H7 (cell line): ENCODE data around the genes ZC2HC1B and SHPRH.

- RAMPAGE, long total RNA: no peak
These were observed 36.6 kb downstream of the AIG1 start for GRCh38 chr6:143097153-143097879.

GRCh38 chr6:143107382-143107797 lies 46.7 kb downstream of the AIG1 start:
- RAMPAGE, long total RNA: no peak

DNA sequence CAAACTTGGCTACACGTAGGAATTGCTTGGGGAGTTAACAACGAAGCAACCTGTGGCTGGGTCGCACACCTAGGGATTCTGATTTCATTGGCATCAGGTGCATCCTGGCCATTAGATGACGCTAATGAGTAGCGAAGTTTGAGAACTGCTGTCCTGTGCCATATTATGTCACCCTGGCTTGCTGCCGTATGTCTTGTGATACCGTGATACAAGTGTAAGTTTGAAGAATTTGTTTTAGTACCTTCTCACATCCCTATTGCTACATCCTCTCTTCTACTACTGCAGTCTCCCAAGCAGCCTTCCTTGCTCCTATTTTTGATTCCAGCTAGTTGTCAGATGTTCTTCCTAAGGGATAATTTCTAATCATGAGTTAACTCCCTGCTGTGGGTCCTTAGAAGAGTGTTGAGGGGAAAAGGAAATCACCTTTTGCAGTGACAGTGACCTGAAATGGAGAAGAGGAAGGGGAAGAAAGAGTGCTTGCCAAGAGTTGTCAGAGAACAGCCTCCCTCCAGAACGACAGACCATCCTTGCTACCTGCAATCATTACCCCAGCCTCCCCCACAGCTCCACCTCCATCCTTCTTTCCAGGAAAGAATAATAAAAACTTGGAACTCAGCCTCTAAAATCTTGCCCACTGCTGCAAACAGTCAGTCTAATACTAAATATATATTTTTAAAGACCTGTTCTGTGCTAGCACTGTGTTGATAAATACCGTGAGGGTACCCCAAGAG lies 28.5 kb upstream of the FUCA2 start:
- RAMPAGE, long total RNA: no peak

GRCh38 chr6:143543288-143543723 lies 31.8 kb upstream of the FUCA2 start:
- RAMPAGE, long total RNA: no peak

DNA sequence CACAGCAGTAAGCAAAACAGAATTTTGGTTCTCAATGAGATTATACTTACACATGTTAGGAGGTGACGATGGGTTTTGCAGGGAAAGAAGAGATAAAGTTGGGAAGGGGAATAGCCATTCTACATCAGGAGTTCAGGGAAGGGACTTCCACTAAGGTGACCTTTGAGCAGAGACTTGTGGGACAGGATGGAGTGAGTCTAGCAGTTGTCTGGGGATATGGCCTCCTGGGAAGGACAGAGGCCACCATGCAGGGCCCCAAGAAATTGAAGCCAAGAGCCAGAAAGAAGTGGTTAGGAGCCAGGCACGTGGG lies 66.6 kb downstream of the PHACTR2 start:
- RAMPAGE, long total RNA: no peak

- RAMPAGE, long total RNA: no peak
These were observed 71.0 kb upstream of the LTV1 start for GRCh38 chr6:143772053-143772626.

DNA sequence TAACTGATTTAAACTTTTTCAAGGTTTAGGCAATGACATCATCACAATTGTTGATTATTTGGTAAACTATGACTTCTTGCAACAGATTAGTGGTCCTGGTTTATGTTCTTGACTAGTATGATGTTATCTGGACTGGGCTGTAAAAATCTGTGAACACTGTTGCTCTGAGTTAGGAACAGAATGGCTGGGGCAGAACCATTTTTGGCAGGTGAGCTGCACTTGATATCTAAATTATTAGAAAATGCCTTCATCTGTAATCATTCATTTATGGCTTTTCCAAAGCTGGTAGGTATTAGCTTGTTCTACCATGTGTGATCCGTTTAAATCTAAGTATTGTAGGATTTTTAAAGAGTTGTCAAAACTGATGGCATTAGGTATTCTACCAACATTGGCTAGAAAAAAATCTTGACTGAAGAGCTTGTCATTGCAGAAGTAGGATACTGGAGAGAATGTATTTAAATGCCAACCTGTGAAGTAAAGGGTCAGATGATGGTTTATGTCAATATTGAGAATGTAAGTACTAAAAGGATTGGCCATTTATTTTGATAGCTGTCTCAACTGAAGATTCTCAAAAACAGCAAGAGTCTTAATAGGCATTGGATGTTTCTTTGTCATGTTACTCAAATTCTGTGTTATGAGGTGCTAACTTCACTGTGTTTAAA lies at the start of gene ZC2HC1B:
Gene ZC2HC1B, plus strand, starts transcription at position 115 of the 662 bp plus-strand sequence.
- RAMPAGE, long total RNA: no peak

- RAMPAGE, long total RNA: no peak
These were observed 57.2 kb downstream of the PLAGL1 start for GRCh38 chr6:143950832-143951362.

- RAMPAGE, long total RNA: no peak
These were observed 10.9 kb upstream of the SF3B5 start for GRCh38 chr6:144106228-144106691.

DNA sequence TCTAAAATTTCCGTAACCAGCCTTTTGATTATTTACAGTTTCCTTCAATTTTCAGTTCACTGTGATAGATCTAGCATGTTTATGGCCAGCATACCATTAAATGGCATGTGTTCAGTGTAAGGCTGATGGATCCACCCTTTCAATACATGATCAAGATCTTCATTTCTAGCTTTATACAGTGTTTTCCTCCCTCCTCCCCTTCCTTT lies 19.0 kb downstream of the STX11 start:
- RAMPAGE, long total RNA: no peak

- RAMPAGE, long total RNA: no peak
These were observed 20.3 kb upstream of the UTRN start for GRCh38 chr6:144264721-144265304.

- RAMPAGE, long total RNA: no peak
These were observed 19.7 kb upstream of the UTRN start for GRCh38 chr6:144265305-144265873.

DNA sequence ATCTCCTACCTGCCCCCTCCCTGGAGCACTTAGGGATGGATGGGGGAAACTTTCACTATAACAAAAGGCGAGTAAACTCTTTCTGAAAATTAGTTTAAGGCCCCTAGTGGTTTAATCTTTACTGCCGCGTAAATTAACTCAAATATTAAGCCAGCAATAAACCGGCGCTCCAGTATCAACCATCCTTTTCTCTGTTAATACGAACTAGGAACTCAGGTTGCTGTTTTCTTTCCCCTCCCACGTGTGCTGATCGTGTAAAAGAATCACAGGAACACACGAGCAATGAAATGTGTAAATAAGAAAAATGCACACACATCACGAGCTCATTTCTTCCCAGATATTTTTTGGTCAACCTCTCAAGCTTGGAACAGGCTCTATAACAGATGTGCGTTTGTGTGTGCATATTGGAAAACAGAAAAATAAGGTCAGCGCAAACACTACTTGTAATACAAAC lies 1.0 kb upstream of the UTRN start:
- RAMPAGE, long total RNA: no peak

DNA sequence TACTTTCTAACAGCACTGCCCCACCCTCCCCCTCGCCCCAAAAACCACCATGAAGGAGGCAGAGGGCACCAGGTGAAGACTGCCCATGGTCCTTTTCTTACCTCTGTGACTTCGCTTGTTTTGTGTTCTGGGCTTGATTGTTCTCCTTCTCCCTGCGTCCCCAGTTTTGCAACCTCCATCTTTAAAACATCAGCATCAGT lies 16.6 kb downstream of the UTRN start:
- RAMPAGE, long total RNA: no peak

GRCh38 chr6:144302487-144303160 lies 17.5 kb downstream of the UTRN start:
- RAMPAGE, long total RNA: no peak

GRCh38 chr6:144325340-144325804 lies 40.2 kb downstream of the UTRN start:
- RAMPAGE, long total RNA: no peak

- RAMPAGE, long total RNA: no peak
These were observed 64.7 kb downstream of the UTRN start for GRCh38 chr6:144349908-144350202.

- RAMPAGE, long total RNA: no peak
These were observed 177.4 kb downstream of the UTRN start for GRCh38 chr6:144462571-144462931.

DNA sequence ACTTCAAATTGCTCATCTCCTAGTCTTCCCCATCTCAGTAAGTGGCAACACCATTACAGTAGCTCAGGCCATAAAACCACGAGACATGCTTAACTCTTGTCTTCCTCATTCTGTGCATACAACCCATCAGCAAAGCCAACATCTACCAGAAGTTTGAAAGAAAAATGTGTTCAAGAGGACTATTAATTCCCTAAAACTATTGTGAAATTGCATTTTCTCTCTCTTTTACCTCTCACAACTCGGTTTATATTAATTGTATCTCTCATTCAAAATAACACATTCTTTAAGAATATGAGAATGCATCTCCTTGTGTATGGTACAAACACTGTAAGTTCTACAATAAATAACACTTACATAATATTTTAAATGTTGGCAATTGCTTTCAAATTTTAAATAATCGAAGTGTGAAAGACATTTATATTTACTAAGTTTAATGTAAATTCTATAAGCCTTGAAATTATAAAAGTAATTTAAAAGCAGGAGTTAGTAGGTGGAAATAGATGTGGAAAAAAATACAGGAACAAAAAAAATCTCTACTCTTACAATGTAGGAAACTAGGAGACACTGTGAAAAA lies 50.5 kb downstream of the EPM2A start:
- RAMPAGE, long total RNA: no peak

DNA sequence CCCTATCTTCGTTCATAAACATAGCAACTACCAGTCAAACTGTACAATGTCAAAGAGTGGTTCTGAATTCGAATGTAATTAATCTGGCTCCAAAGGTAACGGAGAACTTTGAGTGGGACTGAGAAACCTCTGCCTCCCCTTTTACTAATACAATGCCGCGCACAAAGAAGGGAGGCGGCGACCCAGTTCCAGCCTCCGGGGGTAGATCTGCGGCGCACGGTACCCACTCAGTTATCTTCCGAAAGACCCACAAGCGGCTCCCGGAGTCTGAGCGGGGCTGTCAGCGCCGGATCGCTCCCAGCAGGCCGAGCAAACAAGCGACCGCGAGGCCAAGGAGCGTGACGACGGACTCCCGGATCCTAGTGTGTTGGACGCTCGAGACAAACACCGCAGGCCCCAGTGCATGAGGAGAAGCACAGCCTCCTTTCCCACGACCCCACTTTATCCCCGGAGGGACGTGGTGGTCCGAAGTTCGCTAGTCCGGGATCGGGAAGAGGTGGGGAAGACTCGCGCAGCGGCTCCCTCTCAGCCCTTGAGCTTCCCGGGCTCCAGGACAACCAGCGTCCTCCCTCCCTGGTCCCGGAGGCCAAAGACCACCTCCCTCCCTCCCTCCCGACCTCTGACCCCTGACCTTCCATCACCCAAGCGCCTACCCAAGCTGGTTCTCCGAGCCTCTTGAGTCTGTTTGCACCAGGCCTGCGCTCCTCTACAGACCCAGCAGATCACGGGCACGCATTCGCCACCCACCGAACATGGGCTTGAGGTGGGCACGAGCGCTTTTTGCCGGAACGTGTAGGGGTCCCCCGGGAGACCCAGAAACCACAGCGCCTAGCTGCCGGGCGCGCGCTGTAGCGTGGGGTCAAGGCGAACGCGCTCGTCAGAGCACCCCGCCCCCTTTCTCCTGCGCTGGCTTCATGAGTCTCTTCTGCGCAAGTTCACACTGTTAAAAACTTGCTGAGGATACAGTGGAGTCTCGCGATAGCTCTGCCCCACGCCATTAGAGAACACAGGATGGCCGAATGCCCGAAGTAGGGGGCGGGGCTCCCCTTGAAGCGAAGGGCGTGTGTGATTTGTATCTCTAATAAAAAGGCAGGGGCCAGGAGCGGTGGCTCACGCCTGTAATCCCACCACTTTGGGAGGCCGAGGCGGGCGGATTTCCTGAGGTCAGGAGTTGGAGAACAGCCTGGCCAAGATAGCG lies at the start of gene SHPRH:
Gene SHPRH, minus strand, starts transcription at position 855 of the 1,198 bp plus-strand sequence.
- RAMPAGE, long total RNA: start-site peak on the minus strand centred at position 851 of the sequence, 12 bp wide, 41 reads